Fibroblast of villous mesenchyme (primary cell): Measurements from ENCODE around the gene PARS2.

DNA sequence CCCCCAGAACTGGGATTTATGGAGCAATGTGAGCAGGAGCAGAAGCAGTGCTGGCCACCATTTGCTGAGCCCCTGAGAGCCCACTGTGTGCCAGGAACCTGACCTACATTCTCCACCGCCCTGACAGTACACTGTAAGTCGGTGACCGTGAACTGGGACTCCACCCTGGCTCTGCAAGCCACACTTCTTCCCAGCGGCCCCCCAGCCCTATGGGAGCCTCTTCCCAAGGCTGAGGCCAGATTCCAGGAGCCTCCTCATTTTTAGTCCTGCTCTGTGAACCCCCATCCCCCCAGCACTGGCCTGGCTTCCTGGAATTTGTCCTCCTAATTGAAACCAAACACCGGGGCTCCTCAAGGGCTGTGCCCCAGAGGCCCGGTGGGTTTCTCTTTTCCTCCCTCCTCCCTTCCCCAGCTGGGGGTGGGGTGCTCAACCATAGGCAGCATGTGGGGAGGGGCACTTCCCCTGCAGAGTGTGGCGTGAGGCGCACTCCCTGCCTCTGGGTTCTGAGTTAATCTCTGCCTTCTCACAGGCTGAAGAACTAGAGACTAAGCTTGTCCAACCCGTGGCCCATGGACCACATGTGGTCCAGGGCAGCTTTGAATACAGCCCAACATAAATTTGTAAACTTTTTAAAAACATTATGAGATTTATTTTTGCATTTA lies 67.6 kb upstream of the ACOT11 start:
- CAGE, long polyA plus RNA = no peak

- CAGE, long polyA plus RNA = no peak
Observed at GRCh38 chr1:54490267-54490805, 57.7 kb upstream of the ACOT11 start.

- CAGE, long polyA plus RNA = no peak
Observed at GRCh38 chr1:54648980-54649632, 7.5 kb downstream of the MROH7 start.

DNA sequence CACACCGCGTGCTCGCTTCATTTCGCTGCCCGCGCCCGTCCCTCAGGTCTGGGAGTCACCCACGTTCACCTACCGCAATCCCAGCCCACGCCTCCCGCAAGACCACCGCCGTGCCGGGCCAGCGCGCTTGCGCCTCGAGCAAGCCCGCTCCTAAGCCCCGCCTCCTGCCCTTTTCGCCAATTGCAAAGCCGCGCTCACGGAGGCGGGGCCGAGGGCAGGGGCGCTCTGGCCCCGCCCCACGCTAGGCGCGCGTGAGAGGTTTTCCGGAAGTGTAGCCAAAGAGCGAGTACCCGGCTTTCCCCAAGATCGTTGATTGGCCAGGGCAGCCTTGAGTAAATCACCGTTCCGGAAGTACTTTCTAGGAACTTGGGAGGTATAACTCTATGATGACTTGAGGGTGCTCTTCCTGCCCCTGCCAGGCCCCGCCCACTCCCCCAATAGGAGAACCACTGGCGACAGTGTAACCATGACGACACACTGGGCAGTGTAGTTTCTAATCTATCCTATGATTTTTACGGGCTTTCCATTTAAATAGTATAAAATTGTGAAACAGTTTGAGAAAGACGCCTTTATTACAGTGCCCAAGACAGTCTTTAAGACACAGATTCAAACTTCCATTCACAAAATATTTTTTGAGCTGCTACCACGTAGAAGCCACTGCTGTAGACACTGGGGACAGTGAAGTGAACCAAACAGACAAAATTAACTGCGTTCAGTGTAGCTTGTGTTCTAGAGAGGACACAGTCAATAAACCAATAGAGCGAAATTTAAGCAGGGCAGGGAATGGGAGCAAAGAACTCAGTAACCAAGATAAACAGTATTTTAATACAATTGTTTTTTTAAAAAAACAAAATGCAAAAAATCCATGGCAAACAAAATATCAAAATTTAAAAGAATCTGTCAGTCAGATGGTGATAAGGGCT lies at the start of gene PARS2:
TSS of gene PARS2 (minus strand) at position 136 of the 923 bp plus-strand sequence.
- CAGE, long polyA plus RNA = no peak

DNA sequence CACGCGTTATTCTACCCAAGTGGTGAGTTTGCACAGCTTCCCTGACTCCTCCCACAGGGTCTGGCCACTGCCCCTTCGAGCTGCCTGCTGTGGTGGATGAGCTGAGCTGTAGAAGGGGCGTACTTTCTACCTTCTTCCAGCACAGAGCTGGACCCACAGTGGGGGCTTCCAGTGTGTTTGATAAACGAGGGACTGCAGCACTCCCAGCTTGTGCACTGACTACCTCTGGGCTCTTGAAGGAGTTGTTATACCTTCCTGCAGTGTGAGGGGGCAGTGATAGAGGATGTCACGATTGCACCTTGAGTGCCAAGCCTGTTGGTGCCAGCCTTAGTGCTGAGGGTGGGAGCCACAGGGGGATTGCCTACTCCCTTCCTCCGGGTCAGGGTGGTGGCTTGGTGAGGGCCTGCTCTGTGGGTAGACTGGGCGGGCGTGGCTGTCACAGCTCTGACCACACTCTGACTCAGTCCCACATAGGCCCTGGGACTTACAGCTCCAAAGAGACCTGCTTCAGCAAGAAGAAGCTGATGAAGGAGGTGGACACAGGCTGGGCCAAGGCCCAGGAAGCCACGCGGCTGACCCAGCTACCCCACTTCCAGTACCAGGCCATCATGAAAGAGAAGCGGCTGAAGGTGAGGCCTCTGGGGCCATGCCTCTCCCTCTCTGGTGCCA lies 1.3 kb downstream of the LEXM start:
- CAGE, long polyA plus RNA = no peak

GRCh38 chr1:54848716-54849248 lies 38.2 kb downstream of the DHCR24 start:
- CAGE, long polyA plus RNA = no peak

- CAGE, long polyA plus RNA = no peak
Observed at GRCh38 chr1:54853895-54854530, 33.0 kb downstream of the DHCR24 start.

GRCh38 chr1:54927289-54927852 lies 40.4 kb upstream of the DHCR24 start:
- CAGE, long polyA plus RNA = no peak

DNA sequence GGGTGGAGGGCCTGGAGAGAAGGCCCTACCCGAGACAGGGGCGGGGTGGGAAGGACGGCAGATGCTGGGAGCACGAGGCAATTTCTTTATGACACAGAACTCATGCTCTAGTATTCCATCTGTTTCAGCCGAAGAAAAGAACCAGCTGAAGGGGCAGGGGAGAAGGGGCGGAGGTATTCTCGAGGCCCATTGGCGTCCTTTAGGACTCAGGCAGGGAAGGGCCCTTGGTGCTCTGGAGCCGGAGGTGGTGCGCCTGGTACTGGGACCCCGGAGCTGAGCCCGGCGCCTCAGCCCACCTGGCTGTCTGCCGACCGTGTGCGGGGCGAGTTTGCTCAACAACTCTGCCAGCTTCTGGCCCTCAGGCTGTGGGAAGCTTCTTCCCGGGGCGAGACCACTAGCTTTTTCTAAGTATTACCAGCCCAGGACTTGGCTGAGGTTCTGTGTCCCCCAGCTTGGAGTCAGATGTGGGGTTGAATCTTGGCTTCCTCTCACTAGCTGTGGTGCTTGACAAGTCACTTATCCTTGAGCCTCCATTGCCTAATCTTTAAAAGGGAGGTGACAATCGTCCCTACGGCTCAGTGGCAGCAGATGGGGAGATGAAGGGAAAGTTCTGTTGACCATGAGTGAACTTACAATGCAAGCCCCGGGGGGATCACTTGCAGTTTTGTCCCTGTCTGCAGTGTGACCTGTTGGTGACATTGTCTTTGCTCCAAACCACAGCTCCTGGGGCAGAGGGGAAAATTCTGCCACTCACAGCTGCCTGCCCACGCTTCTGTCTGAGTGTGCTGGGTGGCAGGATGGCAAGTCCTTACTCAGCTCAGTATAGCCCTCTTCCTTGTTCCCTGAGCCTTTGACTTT lies 1.4 kb downstream of the PCSK9 start:
- CAGE, long polyA plus RNA = no peak

- CAGE, long polyA plus RNA = no peak
Observed at GRCh38 chr1:55053085-55053607, 13.8 kb downstream of the PCSK9 start.

GRCh38 chr1:55166459-55167276 lies 48.5 kb downstream of the USP24 start:
- CAGE, long polyA plus RNA = no peak

GRCh38 chr1:55575927-55576522 lies 360.9 kb upstream of the USP24 start:
- CAGE, long polyA plus RNA = no peak

GRCh38 chr1:56384124-56384941 lies 195.0 kb downstream of the PLPP3 start:
- CAGE, long polyA plus RNA = no peak

GRCh38 chr1:56411506-56412201 lies 167.7 kb downstream of the PLPP3 start:
- CAGE, long polyA plus RNA = no peak

DNA sequence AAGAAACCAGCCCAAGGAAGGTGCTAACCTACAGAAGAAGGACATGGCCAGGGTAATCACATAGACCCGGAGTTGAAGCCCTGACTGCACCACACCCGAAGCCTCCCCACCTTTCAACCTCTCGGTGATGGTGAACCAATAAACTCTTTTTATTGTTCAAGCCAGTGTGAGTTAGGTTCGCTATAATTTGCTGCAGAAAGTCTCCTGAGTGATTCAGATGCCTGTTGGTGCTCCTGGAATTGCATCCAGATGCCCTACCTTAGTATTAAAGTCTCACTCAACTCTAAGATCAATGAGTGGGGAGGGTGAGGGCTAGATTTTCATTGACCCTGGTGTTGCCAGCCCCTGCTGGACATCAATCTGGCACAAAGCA lies 163.6 kb downstream of the PLPP3 start:
- CAGE, long polyA plus RNA = no peak

GRCh38 chr1:56446314-56447439 lies 132.7 kb downstream of the PLPP3 start:
- CAGE, long polyA plus RNA = no peak

- CAGE, long polyA plus RNA = no peak
Observed at GRCh38 chr1:56461940-56462660, 117.3 kb downstream of the PLPP3 start.

DNA sequence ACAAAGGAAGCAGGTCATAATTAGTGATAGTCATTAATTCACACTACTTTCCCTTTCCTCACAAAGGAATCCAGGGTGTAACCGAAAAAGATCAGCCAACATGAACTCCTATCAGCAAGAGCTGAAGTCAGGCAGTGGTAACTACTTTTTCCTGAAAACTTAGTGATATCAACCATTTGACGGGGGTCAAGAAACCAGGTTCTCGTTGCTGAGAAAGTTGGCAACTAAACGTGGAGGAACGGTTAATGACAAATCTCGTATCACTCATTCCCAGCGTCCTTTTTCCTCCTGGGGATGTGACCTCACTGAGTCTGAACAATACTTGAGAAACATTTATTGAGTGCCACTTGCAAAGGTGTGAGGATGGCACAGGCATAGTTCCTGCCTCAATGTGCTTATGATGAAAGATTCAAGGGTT lies 82.3 kb downstream of the PLPP3 start:
- CAGE, long polyA plus RNA = no peak

DNA sequence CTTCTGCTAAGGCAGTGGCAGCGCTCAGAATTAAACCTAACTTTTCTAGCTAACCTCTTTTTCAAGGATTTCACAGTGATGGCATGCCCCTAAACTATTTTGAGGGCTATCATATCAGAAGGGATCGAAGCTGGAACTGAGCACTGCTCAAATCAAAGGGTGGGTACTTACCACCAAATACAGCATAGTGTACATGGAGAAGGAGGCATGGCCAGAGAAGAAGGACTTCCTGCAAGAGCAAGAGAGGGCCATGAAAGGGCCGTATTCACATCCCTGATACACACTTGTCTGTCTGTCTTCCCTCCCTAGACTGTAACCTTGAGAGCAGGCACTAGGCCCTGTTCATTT lies 55.7 kb downstream of the PLPP3 start:
- CAGE, long polyA plus RNA = no peak

GRCh38 chr1:56562823-56563423 lies 16.4 kb downstream of the PLPP3 start:
- CAGE, long polyA plus RNA = no peak